Calu3 (cell line): ENCODE data around the genes GAGE12G and TSR2.

GRCh38 chrX:49100609-49101697 is 21.3 kb upstream of the WDR45 start:
- PRO-cap: bidirectional peak, plus-strand start at chrX:49101341, minus-strand start at chrX:49101167

- PRO-cap: no peak
These were observed 6.0 kb downstream of the GPKOW start for GRCh38 chrX:49117525-49118027.

GRCh38 chrX:49122195-49122841 is 1.2 kb downstream of the GPKOW start:
- PRO-cap: no peak

DNA sequence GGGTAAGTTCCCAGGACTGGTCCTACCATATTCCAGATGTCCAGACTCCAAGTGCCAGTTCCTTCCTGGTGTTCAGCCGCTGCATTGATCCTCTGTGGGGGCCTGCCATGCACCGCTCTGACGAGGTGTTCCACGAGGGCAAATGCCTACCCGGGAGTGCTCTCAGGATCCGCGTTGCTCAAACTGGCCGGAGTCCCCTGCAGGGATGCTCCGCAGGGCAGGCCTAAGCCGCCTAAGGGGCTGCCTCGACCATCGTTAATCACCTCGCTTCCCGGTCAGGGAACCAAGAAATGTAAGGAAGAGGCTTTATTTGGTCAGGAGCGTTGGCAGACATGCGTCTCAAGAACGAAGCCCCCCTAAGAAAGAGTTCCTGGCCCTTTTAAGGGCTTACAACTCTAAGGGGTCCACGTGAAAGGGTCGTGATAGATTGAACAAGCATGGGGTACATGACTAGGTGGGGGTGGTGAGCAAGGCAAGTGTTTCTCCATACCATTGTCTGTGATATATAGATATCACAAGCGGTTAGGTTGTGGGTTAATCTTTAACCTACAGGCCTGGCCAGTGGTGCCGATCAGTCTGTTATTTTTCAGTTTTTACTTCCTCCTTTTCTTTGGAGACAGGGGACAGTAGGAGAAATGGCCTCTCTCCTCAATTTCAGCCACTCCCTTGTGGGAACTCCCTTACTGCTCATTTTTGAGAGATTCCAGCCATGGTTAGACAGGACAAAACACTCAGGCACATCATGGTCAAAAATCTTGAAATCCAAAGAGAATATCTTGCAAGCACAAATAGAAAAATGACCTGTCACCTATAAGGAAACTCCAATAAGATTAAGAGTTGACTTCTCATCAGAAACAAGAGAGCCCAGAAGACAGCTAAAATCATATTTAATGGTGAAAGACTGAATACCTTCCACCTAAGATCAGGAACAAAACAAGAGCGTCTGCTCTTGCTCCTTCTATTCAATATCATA is 13.9 kb upstream of the MAGIX start:
- PRO-cap: bidirectional peak, plus-strand start at position 691 of the sequence, minus-strand start at position 507 of the sequence

- PRO-cap: bidirectional peak, plus-strand start at chrX:49167062, minus-strand start at chrX:49167066; bidirectional peak, plus-strand start at chrX:49167561, minus-strand start at chrX:49167404
These were observed 4.4 kb upstream of the PLP2 start for GRCh38 chrX:49166900-49168090.

DNA sequence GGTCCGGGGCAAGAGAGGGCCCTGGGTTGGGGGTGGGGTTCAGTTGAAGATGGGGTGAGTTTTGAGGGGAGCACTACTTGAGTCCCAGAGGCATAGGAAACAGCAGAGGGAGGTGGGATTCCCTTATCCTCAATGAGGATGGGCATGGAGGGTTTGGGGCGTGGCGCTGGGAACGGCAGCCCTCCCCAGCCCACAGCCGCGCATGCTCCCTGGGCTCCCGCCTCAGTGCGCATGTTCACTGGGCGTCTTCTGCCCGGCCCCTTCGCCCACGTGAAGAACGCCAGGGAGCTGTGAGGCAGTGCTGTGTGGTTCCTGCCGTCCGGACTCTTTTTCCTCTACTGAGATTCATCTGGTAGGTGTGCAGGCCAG is at the start of gene GAGE12G:
GAGE12G (plus strand) TSS at position 245 of the 369 bp plus-strand sequence.
- PRO-cap: no peak

DNA sequence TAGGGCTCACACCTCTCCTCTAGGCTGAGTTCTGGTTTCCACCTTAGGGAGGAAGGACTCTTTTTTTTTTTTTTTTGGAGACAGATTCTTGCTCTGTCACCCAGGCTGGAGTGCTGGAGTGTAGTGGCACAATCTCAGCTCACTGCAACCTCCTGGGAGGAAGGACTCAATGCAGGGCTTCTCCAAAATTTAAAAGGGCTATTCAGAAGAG is 10.1 kb downstream of the PAGE4 start:
- PRO-cap: unidirectional peak, plus-strand start at position 60 of the sequence

- PRO-cap: no peak
These were observed 467 bp downstream of the USP27X start for GRCh38 chrX:49879761-49880141.

DNA sequence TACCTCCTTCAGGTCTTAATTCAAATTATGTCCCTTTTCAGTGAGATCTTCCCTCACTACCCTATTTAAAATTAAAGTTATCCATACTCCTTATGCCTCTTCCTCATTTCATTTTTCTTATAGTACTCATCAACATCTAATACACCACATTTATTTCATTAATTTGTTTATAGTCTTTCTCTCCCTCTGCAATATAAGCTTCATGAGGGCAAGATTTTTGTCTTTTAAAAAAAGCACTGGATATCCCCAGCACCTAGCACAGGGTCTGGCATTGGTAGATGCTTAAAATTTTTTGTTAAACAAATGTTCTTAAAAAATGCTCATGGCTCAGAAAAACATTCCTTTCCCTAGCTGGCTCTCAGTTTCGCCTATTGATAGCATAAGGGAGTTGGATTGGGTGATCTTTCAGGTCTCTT is 94.4 kb upstream of the DGKK start:
- PRO-cap: no peak

DNA sequence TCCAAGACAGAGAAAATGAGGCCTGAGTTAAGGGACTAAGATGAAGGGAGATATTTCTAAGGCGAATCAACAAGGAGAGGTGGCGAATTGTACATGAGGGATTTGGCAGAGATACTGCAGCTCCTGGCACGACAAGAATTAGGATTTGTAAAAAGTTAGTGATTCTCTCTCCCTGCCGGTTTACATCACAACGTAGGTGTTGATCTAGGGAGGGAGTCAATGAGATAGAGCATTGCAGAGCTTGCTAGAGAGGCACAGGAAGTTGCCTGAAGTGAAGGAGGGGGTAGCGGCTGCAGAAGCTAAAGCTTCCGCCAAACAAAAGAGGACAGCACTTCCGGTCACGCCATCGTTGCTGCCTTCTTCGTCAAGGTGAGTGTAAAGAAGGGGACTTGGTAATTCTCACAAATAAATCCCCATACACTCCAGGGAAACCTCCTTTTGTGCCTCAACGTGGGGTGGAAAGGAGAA is 59.5 kb downstream of the GSPT2 start:
- PRO-cap: bidirectional peak, plus-strand start at position 328 of the sequence, minus-strand start at position 221 of the sequence

- PRO-cap: no peak
These were observed 47.3 kb upstream of the MAGED1 start for GRCh38 chrX:51846032-51846671.

- PRO-cap: no peak
These were observed 9.6 kb upstream of the MAGED1 start for GRCh38 chrX:51883684-51884294.

- PRO-cap: no peak
These were observed 41.8 kb upstream of the KDM5C start for GRCh38 chrX:53266723-53267219.

DNA sequence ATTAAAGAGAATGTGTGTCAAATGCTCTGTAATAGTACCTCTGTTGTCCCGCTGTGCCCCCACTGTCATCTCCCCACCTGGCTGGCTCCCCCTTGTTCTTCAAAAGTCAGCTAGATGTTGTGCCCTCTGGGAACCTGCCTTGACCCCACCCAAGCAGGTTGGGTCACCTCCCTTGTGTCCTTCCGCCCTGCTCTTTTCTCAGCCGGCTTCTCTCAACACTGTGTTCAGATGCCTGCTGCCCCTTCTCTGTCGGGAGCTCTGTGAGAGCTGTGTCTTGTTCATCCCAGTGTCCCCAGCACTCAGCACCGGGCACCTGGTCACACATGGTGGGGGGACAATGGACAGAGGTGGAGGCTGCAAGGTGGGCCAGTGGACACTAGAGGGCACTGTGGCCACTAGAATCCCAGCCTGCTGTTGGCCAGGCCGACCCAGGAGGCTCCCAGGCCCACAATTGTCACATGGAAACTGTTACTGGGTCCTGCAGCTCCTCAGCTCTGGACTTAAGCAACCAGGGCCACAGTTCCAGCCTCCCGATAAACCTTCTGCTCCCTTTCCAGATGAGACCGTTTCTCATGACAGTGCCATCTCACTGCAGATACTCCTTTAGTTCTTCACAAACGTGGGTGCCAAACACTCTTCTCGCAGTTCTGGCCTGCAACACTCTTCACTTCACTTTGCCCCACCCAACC is 36.6 kb downstream of the IQSEC2 start:
- PRO-cap: no peak

DNA sequence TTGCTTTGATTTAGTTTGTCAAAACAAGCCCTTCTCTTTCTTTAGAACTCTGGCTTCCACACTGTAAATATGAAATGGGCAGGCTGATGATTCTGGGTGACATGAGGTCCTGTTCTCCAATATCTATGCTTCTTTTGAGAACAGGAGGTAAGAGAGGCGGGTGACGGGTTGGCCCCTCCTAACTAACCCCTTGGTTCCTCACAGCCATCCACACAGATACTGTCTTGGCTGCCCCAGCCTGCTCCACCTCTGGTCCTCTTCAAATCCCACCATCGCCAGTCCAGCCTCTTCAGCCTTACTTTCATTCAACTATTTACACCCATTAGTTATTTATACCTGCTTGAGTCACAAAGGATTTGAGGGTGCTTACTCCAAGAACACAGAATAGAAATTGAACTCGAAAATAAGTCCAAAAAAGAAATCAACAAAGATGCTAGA is 11.7 kb downstream of the IQSEC2 start:
- PRO-cap: no peak

DNA sequence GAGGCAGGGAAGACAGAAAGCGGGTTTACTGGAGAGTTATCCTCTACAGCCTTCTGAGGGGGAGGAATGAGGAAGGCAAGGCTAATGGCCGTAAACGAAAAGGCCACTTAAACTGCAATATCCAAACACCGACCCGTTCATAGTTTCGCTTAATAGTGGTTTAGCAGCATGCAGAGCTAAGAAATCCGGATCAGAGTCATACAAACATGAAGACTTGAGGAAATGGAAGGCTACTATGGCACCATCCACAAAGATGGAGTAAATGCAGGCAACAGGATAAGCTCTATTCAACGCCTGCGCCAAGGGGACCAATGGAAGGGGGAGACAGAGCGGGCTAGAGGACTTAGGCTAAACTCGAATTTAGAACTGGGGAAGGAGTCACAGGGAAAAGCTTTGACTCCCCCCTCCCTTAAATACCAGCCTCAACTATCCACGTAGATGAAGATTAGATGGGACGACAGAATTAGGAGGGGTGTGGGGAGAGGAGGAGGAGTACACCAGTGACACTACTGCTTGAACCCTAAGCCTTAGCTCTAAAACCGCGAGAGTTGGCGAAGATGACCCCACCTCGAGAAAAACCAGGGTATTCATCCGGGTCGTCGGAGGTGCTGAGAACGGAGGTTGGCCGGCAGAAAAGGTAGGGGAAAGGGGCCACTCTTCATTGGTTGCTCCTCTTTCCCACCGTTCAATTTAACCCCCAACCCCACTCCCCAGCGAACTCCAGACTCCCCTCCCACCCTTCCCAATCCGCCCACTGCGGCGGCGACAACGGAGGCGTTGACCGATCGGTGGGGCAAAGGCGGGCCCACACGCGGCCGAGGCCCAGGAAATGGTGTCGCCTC is 3.5 kb downstream of the HUWE1 start:
- PRO-cap: unidirectional peak, plus-strand start at position 363 of the sequence; bidirectional peak, plus-strand start at position 611 of the sequence, minus-strand start at position 626 of the sequence

DNA sequence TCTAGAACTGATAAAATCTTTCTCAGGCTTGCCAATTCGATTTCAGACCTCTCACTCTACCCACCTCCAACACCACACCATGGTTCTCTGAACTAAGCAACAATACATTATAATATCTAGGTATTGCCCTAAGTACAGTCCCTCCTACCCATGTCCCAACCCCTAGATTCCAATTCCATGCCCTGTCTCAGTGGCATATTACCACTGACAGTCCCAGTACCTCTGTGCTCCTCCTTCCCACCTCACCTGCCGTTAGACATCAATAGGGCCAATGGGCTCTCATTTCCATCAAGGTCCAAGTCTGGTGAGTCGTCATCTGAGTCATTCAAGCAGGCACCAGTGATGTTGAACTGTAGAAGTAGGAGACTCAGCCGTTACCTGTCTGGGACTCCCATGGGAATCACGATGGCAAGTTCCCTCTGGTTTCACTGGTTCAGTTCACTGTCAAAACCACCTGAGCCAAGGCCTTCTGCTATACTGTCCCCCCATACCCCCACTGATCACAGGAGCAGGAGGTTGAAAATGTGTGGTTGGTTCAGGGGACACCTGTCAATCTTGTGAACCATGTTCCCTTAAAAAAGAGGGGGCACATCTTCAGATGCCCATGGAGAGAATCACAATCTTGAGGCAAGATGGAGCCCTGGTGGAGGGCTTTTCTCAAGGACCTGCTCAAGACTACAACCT is 51.6 kb downstream of the PHF8 start:
- PRO-cap: no peak

GRCh38 chrX:54047432-54047931 is 3.2 kb upstream of the PHF8 start:
- PRO-cap: unidirectional peak, plus-strand start at chrX:54047726

DNA sequence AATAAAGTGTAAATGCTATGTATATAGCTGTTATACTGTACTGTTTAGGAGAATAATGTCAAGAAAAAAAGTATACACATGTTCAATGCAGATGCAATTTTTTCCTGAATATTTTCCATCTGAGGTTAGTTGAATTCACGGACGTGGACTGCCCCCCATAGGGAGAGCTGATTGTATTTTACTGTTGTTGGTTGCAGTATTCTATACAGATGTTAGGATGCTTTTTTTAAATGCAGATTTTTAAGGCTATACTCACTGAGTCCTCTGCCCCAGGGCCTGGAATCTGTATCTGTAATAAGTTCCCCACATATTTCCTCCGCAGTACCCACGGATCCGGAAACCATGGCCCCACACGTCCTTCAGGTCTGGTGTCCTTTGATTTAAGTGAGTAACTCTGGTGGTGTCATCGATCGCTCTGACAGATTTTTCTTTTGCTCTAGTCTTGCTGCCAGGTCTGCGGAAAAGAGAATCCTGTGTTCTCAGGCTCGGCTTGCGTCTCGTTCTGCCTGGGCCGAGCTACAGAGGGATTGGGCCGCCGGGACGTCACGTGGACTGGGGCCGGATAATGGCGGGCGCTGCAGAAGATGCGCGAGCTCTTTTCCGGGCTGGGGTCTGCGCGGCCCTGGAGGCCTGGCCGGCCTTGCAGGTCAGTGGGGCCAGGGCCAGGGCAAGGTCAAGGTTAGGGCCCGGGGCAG is at the start of gene TSR2:
TSR2 (plus strand) TSS at position 548 of the 695 bp plus-strand sequence.
- PRO-cap: bidirectional peak, plus-strand start at position 550 of the sequence, minus-strand start at position 386 of the sequence

- PRO-cap: no peak
These were observed 371 bp upstream of the FGD1 start for GRCh38 chrX:54496421-54496788.